GM12892 (cell line): ENCODE measurements around the genes TSG101, MISFA and MRGPRX1.

GRCh38 chr11:18394720-18395035 lies 315 bp downstream of the LDHA start:
- RRBS, result no CpG with 5 or more reads among the region's 25 CpGs

DNA sequence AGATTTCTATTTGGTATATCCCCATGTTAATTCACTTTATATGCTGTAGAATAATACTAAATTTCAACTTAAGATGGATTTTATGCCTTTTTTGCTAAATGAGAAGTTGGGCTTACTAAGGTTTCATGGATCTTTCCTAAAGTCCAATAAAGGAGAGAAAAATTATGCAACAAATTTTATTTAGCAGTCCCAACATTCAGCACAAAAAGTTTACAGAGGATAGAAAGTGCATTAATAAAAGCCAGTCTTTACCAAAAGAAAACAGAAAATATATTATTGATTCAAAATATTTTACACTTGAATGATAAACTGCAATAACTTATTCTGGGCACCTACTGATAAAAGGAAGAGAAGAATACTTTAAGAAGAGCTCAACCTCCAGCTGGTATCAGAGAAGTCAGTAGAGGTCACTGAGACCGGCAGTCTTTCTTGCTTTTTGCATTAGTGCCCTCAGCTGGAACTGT lies 24.5 kb downstream of the LDHAL6A start:
- RRBS, result no CpG with 5 or more reads among the region's 1 CpG

DNA sequence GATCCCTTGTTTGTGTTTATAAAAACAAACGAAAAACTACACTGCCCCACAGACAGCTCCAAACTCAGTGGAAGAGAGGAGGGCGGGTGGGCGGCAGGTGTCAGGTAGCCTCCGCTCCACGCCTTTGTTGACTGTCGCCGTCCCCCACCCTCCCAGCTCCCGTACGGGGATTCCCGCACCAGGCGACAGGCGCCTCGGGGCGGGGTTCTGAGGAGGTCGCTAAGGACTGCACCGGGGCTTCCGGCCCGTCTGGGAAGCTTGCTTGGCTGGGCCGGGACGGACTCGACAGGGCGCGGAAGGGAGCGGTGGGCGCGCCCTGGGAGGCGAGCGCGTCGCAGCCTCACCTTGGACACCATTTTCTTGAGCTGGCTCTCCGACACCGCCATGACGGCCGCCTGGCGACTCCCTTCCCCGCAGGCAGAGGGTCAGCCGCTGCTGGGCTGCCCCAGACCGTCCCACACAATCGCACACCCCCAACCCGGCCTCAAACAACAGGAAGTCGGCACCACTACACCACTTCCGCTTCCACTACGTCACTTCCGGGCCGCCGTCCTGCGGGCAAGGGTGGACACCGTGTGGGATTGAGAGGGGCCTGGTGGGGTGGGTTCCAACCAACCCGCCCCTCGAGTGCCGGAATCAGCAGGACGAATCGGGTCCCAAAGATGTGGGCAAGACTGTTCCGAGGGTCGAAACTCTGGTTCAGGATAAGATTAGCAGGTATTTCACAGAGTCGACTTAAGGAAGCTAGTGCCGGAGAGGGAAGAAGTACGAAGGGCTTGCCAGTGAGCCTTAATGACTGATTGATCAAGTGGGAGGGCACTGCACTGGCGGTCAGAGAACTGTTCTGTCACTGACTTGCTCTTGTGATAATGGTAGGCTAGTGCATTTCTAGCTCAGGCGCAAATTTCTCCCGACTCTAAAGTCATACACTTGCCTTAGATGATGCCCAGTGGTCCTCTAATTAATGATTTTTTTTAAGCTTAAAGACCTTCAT lies at the start of gene TSG101:
Gene TSG101, minus strand, starts transcription at position 512 of the 994 bp plus-strand sequence.
- RRBS, result 0% methylated on average over 3 of the region's 61 CpGs

DNA sequence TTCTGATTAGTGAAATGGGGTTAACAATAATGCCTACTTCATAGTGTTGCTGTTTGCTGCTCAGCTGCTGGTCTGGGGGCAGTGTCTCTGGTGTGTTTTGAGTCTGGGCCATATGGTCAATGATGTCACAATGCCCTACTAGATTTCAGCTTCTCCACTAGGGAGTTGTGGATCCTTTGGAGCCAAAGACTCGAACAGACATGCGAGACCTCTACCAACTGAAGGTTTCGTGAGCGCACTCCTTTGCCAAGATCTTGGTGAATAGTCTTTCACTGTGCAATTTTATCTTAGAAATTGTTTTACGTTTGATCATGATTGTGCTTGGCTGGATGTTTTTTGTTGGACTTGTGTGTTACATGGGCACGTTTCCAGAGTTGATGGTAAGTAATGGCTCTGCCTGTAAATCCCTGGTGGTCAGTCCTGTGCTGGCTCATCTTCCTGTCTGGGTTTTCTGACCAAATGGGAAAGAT lies at the start of gene MISFA:
Gene MISFA, plus strand, starts transcription at position 172 of the 470 bp plus-strand sequence.
- RRBS, result no CpG with 5 or more reads among the region's 6 CpGs

DNA sequence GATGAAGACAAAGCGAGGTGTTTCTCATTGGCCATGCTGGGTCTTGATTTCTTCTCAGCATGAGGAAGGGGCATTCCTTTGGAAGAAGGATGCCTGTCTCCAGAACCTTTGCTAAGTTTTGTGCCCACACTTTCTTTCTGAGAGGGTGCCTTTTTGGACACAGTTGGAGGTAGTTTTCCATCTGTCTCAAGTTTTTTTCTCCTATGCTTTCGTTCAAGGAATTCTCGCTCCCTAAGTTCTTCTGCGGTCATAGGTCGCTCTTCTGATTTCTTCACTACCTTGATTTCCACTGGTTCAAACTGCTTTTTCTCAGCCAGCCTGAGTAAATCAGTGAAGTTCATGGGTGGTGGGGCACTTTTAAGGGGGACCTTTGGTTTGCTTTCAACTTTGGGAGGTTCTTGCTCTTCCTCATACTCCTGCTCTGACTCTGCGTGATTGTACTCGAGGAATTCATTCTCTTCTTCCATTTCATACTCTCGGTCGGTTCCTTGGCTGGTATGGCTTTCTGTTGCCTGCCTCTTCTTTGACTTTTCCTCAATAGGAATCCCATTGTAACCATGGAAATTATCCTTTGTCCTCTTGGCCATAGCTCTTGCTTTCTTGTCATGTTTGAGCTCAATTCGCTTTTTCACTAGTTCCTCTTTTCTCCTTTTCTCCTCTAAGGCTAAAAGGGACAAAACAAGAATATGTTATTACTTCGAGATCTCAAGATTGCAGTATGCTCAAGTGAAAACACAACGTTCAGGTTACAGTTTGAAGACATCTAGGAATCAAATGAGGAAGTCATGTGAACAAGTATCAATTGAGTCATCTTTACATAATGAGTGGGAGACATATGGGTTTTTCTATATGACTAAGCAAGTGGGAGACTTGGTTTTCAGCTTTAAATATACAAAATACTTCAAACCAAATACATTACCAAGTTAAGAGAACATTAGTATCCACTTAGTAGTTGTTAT lies 16.1 kb downstream of the MISFA start:
- RRBS, result no CpG with 5 or more reads among the region's 12 CpGs

DNA sequence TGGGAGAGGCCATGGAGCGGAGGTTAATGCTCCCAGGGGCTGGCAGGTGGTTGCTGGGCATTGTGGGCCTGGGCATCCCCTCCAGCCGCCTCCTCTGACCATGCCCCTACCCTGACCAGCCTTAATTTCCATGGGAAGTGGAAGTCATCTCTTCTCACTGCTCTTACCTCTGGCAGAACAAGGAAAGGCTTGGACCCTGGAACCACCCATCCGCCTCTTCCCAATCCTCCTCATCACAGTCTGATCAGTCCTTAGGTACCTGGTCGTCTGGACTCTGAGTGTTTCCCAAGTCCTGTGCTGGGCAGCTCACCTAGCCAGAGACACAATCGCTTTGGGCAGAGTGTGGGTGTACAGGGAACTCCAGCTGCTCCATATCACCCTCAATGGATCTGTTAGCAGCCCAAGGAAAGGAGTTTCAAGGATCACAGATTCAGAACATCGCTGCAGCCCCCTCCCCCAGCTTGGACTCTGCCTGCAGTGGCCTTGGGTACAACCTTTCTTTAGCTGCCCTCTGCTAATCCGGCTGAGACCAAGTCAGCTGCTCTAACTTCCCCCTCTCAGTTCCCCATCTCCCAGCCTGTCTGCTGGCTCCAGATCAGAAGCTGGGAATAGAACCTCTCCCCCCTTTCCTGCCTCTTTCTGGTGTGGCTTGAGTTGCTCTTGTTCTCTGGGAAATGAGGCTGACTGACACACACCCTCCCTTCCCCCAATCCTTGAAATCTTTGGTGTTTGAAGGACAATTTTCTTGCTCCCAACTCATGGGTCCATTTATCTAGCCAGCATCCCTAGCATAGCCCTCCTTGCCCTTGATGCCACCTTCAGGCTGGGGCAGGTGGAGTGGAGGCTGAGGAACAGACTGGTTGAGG lies 1.2 kb downstream of the TMEM86A start:
- RRBS, result no CpG with 5 or more reads among the region's 7 CpGs

DNA sequence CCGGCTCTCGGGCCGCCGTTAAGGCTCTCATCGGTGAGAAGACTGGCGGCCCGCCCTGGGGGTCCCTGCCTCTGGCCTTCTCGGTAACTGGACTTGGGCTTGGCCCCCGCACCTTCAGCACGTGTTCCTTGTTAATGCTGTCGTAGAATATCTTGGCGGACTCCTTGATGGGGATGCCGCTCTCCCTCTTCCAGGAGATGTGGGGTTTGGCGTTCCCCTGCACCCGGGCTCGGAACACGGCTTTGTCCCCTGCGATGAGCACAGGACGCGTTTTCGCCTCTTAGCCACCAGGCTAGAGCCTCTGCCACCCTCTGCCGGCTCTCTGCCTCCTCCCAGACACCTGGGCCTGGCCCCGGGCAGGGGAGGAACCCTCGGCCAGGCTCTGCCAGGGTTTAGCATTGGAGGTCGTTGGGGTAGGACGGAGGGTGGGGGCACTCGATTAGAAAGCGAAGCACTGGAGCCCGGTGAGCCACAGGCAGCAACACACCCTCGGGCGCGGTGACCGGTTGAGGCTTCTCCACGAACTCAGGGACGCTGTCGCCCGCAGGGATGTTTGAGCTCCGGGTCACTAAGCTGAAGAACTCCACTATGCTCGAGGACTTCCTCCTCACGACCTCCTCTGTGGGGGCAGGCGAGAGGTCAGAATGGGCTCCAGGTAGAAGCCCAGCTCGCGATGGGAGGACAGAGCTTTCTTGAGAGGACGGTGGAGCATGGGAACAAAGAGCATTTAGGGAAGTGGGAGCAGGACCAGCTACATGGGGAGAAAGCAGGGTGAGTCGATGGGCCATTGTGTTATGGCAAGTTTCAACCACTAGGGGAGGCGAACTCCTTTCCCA lies 4.3 kb downstream of the IGSF22 start:
- RRBS, result 2% methylated on average over 12 of the region's 46 CpGs

- RRBS, result no CpG with 5 or more reads among the region's 6 CpGs
These were observed 23.7 kb upstream of the IGSF22 start for GRCh38 chr11:18749652-18750095.

GRCh38 chr11:18939204-18939582 lies at the start of gene MRGPRX1:
TSS of gene MRGPRX1 (minus strand) at chr11:18939414.
- RRBS, result no CpG with 5 or more reads among the region's 2 CpGs

GRCh38 chr11:19196403-19196857 lies 5.4 kb downstream of the CSRP3 start:
- RRBS, result no CpG with 5 or more reads among the region's 7 CpGs

- RRBS, result no CpG with 5 or more reads among the region's 6 CpGs
These were observed 36.7 kb upstream of the E2F8 start for GRCh38 chr11:19277459-19277899.

GRCh38 chr11:19511492-19512251 lies 201.0 kb upstream of the NAV2 start:
- RRBS, result no CpG with 5 or more reads among the region's 9 CpGs

GRCh38 chr11:19627755-19628820 lies 84.5 kb upstream of the NAV2 start:
- RRBS, result no CpG with 5 or more reads among the region's 15 CpGs

GRCh38 chr11:19703130-19703634 lies 9.5 kb upstream of the NAV2 start:
- RRBS, result no CpG with 5 or more reads among the region's 7 CpGs

GRCh38 chr11:19712962-19713544 lies 416 bp downstream of the NAV2 start:
- RRBS, result 2% methylated on average over 10 of the region's 43 CpGs

- RRBS, result 7% methylated on average over 8 of the region's 50 CpGs
These were observed 1.1 kb downstream of the NAV2 start for GRCh38 chr11:19713545-19714268.

DNA sequence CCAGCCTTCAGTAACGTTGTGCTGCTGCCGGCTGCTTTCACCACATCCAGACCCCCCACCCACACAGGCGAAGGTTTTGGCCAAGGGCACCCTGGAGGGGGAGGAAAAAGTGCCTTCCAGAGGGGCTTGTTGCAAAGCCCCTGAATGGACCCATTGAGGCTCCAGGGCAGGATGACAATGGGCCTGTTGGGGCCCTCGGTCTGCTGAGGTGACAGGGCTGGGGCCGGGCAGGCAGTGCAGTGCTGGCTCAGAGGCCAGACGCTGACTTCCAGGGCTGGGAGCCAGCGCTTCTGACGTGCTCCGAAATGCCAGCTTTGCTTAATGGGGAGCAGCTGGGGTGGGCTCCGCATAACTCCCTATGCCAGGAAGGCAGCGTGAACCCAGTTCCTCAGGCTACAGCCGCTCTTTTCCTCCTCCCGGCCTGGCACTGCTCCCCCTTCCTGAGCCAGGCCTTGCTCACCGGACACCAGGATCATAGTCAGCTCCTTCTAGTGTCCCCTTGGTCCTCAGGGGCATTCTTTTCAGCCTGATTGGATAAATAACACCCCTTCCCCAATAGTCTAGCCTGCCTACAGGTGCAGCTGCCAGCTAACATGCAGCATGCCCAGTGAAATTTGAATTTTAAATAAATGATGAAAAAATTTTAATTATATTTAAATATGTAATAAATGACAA lies 17.8 kb downstream of the NAV2 start:
- RRBS, result 40% methylated on average over 1 of the region's 14 CpGs

DNA sequence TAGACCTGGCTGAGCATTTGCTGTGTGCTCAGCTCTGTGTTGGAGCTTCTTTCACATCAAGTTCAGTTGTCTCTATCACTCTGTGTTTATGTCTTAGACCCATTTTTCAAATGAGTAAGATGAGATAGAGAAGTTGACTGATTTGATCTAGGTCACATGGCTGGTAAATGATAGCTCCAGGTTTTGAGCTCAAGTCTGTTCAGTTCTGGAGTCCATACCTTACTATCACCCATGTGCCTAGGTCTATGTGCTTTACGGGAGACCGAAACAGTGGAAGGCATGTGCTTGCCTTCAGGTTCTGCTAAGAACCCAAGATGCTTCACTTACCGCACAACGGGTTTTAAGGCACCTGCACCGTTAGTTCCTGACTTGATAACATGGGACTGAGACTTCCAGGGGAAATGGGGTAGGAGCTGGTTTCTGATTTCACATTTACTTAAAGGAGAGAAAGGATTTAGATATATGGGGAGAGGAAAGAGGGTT lies 20.6 kb downstream of the NAV2 start:
- RRBS, result no CpG with 5 or more reads among the region's 5 CpGs